Tibial artery (tissue), 1 donor: ENCODE results near the genes C3orf80, KPNA4 and PPM1L.

DNA sequence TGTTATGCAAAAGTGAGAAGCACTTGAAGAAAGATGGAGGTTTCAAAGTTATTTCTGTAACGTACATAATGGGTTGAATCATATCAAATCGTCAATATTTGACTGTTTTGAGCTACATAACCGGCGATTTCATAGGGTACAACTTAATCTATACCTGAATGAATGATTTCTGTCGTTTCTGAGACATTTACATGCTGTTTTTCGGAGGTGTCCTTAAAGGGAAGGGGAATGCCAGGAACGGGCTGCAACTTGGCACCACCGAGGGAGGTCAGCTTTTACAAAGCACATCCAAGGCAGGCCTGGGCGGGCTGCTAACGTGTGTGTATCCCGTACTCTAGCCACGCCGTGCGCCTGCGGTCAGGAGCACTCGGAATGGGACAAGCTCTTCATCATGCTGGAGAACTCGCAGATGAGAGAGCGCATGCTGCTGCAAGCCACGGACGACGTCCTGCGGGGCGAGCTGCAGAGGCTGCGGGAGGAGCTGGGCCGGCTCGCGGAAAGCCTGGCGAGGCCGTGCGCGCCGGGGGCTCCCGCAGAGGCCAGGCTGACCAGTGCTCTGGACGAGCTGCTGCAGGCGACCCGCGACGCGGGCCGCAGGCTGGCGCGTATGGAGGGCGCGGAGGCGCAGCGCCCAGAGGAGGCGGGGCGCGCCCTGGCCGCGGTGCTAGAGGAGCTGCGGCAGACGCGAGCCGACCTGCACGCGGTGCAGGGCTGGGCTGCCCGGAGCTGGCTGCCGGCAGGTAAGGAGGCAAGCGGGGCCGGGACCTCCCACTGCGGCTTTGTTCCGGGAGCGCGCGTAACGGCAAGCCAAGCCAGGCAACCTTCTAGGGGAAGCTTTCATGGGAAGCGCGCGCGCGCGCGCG is 756 bp downstream of the PTX3 start:
- PRO-cap = no peak

DNA sequence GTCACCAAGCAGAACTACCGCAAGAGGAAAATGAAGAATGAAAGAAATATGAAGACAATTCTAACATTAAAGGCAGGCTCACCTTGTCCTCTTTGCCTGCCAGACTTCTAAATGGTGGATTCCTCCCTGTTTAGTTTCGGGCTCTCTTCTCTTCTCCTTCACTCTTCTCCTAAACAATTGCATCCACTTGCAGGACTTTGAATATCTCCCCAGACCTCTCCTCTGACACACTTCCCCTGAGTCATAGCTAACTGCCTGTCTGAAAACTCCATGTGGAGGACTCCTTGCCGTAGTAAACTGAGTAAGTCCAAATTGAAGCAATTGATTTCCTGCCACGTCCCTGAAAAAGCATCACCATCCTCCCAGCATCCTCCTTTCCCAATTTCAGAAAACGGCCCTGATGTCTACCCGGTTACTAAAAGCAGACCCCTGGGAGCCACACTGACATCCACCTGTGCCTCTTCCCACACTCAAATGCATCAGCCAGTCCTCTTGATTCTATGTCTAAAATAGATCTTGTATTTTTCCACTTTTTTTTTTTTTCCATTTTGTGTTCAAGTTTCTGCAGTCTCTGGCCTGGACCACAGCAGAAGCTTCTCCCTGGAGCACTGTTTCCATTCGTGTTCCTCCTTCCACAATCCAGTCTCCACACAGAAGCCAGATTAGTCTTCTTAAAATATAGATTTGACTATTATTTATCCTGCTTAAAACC is 30.4 kb upstream of the VEPH1 start:
- PRO-cap = no peak

DNA sequence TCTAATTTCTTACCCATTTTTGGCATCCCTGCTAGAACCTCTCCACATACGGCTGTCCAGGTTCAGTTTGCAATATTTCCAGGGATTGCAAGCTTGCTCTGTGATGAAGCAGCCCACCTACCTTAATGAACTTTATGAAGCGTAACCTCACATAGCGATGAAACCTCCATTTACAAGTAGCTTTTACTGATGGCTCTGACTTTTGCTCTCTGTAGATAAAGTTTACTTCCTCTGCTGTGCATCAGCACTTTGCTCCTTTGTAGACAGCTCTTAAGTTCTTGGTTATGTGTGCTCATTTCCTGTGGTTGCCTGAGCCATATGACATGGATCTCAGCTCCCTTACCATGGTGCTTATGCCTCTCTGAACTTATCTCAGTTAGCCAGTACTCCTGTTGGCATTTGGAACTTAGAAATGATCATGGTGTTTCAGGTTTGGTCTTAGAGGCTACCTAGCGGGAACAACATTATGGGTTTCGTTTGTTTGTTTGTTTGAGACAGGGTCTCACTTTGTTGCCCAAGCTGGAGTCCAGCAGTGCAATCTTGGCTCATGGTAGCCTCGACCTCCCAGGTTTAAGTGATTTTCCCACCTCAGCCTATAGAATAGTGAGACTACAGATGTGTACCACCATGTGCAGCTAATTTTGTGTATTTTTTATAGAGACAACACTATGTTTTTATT is 7.8 kb downstream of the MFSD1 start:
- PRO-cap = no peak

DNA sequence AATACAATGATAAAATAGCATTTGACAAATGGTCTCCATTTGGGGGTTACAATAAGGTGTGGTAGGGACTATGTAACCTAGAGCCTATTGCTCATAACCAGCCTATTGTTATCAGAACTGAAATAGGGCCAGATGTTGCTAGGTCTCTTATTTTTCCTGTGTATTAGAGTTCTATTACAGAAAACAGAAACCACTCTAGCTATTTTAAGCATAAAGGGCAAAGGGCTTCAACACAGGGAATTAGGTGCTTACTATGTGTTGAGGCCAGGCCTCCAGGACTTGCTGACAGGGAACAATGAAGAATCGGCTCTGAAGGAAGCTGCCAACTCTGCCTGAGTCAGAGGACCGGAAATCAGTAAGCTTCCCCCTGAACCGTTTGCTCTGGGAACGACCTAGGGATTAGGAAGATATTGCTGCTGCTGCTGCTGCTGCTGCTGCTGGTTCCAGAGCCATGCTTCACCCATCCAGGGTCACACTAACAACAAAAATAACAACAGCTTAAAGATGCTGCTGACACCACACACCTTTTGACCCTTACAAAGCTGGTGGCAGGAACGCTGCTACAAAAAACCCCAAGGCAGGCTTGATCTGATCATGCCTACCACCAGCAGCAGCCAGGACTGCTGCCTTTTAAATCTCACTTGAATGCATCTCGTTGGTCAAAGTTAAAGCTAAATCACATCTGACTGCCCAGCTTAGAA is 438.6 kb downstream of the IQCJ-SCHIP1 start:
- PRO-cap = no peak

DNA sequence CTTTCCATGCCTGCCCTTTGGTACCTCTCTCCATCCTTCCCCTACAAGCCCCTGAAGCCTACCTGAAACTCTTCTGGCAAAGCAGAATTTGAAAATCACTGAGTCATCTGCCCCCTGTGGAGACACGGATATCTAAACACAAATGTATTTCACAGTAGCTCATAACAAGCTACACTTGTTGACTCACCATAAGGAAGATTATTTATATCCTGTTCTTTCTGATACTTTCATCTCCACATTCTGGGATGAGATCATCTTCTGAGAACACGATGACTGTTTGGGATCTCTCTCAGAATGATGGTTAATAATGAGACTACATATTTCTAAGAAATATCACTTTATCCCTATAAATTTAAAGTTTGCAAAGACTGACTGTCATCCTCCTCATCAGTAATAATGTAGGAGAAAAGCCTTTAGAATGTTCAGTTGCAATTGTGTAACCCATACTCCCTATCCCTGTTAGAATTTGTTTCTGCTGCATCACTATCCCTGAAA is 352.8 kb upstream of the C3orf80 start:
- PRO-cap = no peak

DNA sequence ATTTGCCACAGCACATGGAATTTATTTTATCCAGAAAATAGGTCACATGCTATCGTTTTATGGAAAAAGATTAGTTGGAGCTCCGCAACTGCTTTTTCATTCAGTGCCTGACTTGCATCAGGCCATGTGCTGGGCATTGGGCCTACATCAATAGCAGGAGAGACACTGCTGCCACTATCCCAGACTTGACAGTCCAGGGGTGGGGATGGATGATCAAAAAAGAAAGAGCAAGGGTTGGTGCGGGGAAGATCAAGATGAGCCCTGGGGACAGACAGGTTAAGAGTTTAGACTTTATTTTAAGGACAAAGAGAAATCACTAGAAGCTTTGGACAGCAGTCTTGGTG is 75.1 kb upstream of the C3orf80 start:
- PRO-cap = no peak

GRCh38 chr3:160224999-160225978 is at the start of gene C3orf80:
C3orf80 (plus strand) TSS chr3:160225422.
- PRO-cap = no peak

GRCh38 chr3:160402511-160403413 is 3.3 kb downstream of the SMC4 start:
- PRO-cap = no peak

DNA sequence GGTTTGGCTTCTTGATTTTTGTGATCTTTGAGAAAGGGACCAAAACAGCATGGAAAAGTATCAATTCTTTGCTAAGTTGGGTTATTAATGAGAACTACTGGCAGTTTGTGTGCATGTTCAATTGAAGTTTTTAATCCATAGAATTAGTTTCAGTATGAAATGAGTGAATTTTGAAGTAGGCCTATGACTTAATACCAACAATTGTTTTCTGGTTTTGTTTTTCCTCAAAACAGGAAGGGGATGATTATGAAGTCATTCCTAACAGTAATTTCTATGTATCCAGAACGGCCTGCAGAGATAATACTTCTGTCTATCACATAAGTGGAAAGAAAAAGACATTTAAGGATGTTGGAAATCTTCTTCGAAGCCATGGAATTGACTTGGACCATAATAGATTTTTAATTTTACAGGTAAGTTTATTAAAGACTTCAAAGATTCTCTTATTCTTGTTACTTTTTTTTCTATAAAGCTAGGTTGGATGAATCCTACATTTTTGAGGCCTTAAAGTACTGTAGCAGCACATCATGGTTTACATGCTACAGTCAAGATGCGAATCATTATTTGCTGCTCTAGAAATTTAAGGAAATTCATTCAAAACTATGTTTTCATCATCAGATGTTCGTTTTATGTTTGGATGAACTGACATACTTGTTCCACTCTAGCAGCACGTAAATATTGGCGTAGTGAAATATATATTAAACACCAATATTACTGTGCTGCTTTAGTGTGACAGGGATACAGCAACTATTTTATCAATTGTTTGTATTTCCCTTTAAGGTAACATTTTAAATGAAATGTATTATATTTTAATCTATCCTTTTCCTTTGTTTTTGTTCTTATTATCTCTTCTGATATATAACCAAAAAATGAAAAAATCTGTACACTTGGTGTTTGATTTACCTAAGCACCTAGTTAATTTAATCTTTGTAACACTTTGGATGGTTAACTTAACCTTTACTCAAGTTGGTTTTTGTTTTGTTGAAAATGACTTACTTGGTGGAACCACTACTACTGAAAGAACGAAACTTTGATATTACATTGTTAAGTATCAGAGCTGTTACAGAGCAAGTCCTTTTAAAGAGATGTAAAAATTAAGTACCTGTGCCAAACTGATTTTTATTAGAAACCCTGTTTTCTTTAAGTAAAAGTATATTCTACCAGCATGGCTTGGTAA is 5.0 kb downstream of the SMC4 start:
- PRO-cap = no peak

GRCh38 chr3:160413066-160413900 is 13.8 kb downstream of the SMC4 start:
- PRO-cap = no peak

GRCh38 chr3:160416104-160416704 is 16.8 kb downstream of the SMC4 start:
- PRO-cap = no peak

- PRO-cap = no peak
These were observed 19.7 kb downstream of the SMC4 start for GRCh38 chr3:160419069-160419658.

GRCh38 chr3:160507739-160508415 is 57.5 kb downstream of the KPNA4 start:
- PRO-cap = no peak

DNA sequence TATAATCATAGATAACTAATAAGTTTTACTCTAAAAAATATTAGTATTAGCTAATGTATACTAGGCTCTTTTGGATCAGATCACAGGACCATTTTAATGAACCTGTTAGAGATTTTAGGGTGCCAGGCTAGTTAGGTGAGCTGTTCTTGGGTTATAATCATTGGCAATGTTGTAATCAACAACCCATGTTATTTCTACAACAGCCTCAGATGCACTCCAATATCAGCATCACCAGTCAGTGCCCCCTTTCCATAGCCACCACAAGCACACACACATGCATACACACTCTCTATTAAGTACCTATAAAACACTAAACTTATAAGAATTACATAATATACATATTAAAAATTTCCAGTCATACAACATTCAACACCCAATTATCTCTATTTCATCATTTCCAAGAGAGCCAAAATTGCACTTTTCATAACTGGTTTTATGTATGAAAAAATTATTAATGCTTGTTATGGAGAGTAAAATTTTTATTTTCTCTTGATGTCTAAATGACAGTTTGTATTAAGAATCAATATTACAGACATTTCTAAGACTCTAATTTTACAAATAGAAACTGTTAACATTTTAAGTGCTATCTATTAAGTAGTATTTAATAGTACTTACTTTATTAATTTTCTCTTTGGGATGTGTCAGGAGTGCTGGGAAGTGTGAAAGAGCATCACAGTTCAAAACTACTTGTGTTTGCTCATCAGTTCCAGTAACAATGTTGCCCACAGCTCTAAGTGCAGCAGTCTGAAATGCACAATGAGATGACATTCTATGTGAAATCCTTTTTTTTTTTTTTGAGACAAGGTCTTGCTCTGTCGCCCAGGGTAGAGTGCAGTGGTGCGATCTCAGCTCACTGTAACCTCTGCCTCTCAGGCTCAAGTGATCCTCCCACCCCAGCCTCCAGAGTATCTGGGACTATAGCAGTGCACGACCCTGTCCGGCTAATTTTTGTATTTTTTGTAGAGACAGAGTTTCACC is 50.2 kb downstream of the KPNA4 start:
- PRO-cap = no peak

GRCh38 chr3:160564651-160565624 is at the start of gene KPNA4:
KPNA4 (minus strand) TSS chr3:160565571.
- PRO-cap = bidirectional peak, plus-strand start at chr3:160565077, minus-strand start at chr3:160565019; bidirectional peak, plus-strand start at chr3:160565708, minus-strand start at chr3:160565571

GRCh38 chr3:160738898-160739534 is 17.0 kb upstream of the PPM1L start:
- PRO-cap = no peak

- PRO-cap = no peak
These were observed at the start of gene PPM1L for GRCh38 chr3:160755742-160756614. PPM1L (plus strand) TSS chr3:160756231.

GRCh38 chr3:160870222-160870676 is 114.2 kb downstream of the PPM1L start:
- PRO-cap = no peak

GRCh38 chr3:160885576-160886737 is 129.9 kb downstream of the PPM1L start:
- PRO-cap = no peak

DNA sequence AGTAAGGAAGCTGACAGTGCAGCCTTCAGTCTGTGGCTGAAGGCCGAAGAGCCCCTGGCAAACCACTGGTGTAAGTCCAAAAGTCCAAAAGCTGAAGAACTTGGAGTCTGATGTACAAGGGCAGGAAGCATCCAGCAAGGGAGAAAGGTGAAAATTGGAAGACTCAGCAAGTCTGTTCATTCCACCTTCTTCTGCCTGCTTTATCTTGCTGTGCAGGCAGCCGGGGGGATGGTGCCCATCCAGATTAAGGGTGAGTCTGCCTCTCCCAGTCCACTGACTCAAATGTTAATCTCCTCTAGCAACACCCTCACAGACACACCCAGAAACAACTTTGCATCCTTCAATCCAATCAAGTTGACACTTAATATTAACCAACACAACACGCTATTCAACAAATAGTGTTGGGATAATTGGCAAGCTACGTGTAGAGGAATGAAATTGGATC is 61.3 kb downstream of the NMD3 start:
- PRO-cap = no peak